Endometrial microvascular endothelial cells (primary cell): ENCODE results near the gene C5orf58.

DNA sequence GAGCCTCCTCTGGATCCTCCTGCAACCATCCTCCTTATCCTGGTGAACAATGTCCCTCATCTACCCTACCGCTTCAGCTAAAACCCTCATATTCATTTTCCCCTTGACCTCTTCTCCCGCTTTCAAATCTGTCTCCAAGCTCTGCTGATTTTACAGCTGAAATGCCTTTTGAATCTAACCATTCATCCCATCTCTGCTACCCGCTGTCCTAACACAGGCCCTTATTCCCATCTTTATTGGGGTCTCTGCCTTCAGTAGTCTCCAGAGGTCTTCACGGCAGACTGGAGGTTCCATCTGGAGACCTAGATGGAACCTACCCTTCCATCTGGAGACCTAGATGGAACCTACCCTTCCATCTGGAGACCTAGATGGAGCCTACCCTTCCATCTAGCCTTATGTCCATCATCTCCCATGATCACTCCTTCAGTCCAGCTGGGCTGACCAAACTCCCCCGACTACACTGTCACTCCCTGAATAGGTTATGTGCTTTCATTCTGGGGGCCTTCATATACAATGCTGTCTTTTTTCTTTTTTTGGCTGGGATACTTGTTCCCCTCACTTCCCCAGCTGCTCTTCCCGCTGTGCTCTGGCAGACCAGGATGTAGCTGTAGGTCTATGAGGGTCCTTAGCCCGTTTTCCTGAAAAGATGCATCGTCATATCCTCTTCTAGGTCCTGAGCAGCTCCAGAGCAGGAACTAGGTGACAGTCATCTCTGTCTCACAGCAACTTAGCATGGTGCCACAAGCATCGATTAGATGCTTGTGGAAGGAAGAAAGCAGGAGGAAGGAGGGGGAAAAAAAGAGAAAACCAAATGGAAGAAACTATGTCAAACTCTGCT, 253.5 kb downstream of the SLIT3 start:
- RAMPAGE, long total RNA, result no peak

DNA sequence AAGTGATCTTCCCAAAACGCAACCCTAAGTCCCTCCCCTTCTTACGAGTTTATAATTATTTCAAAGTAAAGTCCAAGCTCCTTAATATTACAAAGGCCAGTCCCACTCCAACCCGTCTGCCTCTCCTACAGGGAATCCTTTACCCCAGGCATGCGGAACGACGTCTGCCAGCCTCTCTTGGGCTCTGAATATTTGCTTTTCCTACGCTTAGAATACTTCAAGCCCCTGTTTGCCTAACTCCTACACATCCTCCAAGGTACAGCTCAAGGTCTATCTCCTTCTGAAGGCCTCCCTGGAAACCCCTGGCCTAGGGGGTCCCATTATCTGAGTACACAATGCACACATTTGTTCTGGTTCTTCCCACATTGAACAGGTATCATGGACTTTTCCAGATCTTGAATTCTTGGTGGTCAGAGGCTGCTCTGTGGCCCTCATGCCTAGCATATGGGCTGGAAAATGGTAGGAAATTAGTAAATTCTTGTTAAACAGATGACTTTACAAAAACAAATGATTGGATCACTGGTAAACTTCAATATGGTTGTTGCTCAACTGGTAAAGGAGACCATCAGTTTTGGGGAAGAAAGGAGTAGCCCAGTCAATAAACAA, 246.3 kb downstream of the SLIT3 start:
- RAMPAGE, long total RNA, result no peak

DNA sequence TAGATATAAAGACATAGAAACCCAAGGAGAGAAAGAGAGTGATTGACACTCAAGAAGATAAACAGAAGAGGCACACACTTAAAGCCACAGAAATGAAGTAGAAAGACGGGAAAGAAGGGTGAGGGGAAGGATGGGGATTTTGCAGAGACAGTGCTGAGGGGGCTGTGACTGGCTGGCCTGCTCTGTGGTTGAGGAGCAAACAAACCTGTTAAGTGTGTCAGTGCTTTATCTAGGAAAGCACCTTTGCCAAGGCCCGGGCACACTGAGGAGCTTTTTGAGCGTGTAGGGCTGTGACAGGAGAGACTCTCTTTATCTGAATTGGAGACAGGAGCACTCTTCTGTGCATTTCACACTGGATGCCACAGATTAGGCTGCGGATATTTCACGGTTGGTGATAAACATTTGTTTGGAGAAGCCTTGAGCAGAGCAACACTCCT, 109.1 kb downstream of the DOCK2 start:
- RAMPAGE, long total RNA, result no peak

DNA sequence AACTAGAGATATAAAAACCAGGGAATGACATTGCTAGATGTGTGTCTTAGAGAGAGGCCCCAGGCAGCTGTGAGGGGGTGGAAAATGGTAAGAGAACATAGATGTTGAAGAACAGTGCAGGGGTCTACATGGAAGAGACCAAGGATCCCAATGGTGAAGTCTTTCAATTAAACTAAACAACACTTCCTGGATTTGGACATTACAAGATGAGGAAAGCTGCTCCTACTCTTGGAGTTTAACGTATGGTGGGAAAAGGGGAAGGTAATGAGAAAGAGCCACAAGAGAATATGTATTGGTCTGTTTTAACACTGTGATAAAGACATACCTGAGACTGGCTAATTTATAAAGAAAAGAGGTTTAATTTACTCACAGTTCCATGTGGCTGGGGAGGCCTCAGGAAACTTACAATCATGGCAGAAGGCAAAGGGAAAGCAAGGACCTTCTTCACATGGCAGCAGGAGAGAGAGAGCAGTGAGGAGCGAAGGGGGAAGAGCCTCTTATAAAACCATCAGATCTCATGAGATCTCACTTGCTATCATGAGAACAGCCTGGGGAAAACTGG, 124.7 kb downstream of the INSYN2B start:
- RAMPAGE, long total RNA, result no peak

DNA sequence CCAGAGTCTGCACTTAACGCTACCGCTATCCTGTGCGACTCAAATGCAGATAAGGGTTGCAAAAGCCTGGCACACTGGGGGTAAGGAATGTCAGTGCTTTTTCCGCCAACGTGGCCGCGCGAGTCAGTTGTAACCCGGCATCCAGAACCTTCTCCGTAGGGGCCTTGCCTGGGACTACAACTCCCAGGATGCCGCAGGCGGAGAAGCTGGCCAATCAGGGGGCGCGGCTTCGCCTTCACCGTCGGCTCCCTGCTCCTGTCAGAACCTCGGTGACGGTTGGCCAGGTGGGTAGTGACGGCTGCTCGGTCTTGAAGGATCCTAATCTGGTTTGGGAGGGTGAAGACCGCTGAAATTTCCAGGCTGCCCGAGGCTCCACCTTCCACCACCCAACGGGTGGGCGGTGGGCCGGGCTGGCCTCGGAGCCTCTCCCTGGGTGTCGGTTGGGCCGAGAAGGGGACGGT, at the start of gene C5orf58:
Gene C5orf58 (plus strand): TSS at position 262 of the 461 bp plus-strand sequence.
- RAMPAGE, long total RNA, result no peak

DNA sequence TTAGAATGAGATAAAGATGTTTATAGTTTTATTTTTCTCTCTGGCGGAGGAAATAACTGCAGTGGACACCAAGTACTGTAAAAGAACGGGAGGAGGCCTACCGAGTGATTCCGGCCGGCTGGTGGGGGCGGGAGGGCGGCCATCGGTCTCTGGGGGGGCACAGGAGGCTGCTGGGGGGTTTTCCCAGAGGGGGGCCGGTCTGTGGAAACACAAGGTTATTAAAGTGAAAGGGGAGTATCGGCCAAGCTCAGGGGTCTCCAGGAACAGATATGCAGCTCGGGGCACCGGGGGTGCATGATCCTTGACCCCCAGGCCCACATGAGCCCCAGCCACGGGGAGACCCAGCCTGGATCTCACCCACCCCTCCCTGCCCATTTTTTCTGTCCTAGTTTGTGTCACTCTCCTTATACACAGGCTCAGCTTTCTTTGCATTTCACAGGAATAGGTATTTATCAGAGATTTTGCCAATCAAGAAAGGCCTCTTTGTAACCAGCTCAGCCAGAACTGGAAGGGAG, 29.2 kb downstream of the LCP2 start:
- RAMPAGE, long total RNA, result no peak

DNA sequence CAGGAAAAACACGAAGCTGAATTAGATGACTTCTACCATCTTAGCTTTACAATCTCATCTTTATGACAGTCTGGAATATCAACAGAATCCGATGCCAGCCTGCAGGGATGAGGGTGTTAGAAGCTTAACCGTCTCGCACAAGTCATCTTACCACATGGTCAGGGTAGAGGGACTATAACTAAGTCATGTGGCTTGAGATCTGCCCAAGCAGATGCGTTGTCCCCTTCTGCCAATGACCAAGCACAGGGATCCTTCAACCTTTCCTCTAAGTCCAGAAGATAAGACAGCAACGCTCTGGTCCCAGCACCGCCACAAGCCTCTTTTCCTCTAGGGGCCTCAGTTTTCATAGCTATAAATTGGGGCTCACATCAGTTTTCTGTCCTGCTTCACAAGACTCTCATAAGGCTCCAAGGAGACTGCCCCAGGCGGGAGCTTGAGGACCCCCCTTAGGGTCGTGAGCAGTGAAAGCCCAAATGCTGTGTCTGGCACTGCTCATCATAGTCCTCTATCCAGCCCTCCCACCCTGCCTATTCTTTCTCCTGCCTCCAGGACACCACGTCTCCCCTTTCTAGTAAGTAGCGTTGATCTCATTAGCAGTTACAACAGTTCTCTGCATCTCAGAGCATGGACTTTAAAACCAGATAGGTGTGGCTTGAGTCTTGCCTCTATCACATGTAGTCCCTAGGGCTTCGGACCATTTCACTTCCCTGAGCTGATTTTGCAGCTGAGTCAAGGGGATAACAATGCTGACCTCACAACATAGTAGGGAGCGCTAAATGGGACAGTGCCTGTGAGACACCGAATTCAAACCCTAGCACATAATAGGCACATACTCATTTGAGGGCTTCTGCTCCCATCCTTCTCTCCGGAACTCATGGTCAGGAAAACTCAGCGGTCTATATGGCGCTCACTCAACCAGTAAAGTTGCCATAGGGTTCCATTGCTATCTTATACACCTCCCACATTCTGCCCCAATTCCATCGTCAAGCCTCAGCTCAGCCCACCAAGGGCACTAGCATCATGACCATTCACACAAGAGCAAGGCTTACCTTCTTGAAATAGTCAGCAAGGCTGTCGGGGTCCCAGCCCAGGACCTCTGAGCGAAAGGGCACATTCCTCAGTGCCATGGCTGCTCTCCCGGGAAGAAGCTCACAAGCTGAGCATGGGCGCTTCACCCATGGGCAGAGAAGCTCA, 695 bp downstream of the LCP2 start:
- RAMPAGE, long total RNA, result no peak

DNA sequence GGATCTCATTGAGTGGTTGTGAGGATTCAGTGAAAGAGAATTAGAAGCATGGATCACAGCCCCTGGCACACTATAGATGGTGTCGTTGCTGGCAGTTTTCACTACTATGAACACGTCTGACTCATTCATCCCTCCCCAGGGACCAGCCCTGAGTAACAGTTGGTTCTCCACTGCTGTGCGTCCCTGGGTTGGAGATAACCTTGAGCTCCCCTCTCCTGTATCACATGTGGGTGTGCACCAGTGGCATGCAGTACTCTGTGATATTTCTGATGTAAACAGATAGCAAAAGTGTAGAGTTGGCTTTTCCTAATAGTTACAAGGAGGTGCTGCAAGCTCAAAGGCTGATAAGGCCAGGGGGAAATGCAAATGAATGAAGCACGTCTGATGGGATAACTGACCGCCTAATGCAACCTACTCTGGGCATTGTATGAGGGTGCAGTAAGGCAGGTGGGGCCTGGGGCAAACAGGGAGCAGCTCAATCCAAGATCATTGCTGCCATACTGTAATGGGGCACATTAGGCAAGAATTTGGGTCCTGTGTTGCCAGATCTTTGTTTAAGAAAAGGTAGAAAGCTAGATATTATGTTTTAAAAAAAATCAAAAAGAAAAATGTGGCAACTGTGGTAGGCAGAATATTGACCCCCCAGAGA, 8.9 kb upstream of the LCP2 start:
- RAMPAGE, long total RNA, result no peak

DNA sequence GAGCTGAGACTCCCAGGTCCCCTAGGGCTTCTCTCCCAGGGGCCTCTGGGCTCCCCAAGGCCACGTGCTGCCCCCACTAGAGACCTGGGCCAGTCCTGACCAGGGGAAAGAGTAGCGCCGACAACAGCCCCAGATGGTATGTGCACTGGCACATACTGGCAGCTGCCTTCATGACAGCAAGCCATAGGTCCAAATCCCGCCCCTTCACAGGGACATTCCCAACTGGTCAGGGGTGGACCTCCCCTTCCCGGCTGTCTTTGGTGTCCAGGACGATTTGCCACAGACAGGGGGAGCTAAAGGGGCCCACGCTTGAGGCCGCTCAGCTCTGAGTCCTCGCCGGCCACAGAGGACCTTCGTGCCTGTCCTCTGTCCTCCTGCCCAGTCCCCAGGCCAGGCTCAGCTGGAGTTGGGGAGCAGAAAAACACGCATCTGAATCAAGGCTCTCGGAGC, 127.9 kb downstream of the KCNIP1 start:
- RAMPAGE, long total RNA, result no peak

DNA sequence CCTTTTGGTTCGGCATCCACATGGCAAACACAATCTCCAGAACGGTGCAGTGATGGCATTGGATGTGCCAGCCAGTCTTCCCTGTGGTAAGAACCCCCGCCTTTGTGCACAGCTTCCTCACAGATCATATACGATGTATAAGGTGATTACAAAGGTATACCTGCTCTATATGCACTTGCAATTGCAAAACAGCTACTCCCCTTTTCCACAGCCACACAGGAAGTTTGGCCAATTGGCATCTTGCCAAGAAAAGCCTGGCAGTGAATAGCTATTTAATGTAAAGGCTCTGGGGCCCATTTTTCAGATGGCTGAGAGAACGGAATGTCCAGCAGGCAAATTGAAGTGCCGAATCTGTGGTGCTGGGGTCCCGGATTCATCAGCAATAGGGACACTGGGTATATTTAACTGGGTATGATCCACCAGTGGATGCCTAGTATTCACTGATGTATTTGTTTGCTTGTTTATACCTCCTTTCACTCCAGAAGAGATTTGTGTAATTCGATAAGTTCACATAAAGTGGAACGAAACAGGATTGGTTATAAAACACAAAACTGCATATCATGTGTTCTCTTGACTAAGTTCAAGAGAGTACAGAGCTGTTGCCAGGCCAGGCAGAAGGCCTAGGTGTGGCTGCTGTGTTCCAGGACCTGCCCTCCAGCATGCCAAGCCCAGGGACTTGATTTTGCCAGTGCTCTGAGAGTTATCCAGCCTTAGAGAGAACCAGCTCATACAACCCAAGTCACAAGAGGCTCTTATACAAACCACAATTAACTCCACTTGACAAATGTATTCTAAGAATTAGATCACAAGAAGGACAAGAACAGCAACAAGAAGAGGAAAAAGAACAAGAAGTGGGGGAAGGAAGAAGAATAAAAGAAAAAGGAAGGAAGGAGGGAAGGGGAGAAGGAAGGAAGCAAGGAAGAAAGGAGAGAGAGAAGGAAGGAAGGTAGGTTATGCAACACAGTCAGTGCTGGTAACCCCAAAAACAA, 27.6 kb upstream of the GABRP start:
- RAMPAGE, long total RNA, result no peak

DNA sequence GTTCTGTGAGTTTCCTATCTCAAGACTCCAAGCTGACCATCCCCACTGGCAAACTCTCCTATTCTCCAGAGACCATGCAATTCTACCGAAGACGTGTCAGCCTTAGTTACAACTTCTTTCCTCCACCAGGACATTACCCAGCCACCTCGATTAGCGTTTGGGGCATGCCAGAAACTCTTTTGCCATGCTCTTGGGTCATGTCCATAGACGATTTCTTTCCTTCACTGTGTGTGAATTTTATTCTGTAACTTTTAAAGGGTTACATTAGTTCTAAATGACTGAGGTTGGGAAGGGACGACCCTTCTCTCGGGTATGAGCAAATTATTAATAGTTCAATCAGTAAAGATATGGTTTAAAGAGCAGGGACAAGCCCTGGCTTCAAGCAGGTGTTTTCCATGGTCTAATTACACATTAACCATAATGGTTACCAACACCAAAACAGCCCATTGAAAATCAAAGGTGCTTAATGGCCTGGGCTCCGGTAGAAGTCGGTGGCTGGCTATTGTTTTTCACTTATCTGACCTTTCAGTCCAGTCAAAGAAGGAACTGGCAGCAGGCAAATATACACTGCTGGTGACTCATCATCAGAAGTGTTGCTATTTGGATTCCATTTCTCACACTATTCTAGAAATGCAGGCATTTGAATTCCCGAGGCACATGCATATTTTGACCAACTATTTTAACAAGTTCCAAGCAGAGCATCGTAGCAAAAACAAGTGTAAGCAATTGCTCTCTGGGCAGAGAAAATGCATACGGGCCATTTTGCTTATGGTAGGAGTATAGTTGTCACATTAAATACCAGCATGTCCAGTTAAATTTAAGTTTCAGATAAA, 26.5 kb upstream of the GABRP start:
- RAMPAGE, long total RNA, result no peak

- RAMPAGE, long total RNA, result no peak
Observed at GRCh38 chr5:170782243-170783019, 1.1 kb upstream of the GABRP start.

DNA sequence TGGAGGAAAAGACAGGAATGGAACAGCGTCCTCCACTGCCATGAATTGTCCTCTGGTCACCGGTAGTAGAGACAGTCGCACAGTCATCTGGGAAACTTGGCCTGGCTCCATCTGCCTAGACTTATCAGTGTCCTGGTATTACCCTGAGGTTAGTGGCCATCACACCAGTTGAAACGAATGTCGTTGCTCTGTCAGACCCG, 8.2 kb downstream of the TLX3 start:
- RAMPAGE, long total RNA, result no peak

- RAMPAGE, long total RNA, result no peak
Observed at GRCh38 chr5:171596032-171597062, 176.9 kb downstream of the FGF18 start.

DNA sequence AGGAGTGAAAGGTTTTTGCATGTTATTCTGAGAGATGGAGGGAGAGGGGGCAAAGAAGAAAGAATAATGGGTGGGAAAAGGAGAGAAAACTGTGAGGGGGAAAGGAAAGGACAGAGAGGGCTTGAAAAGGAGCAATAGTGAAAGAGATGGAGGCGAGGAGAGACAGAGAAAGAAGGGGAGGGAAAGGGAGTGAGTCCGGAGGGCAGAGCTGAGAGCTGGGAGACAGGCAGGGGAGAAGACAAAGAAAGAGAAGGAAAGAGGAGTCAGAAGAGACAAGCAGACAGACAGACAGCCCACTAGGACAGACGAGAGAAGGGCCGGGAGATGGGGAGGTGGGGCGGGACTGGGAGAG, 141.4 kb upstream of the SMIM23 start:
- RAMPAGE, long total RNA, result no peak

- RAMPAGE, long total RNA, result no peak
Observed at GRCh38 chr5:171667612-171668431, 117.8 kb upstream of the SMIM23 start.

- RAMPAGE, long total RNA, result no peak
Observed at GRCh38 chr5:171839940-171840585, 54.4 kb downstream of the SMIM23 start.

DNA sequence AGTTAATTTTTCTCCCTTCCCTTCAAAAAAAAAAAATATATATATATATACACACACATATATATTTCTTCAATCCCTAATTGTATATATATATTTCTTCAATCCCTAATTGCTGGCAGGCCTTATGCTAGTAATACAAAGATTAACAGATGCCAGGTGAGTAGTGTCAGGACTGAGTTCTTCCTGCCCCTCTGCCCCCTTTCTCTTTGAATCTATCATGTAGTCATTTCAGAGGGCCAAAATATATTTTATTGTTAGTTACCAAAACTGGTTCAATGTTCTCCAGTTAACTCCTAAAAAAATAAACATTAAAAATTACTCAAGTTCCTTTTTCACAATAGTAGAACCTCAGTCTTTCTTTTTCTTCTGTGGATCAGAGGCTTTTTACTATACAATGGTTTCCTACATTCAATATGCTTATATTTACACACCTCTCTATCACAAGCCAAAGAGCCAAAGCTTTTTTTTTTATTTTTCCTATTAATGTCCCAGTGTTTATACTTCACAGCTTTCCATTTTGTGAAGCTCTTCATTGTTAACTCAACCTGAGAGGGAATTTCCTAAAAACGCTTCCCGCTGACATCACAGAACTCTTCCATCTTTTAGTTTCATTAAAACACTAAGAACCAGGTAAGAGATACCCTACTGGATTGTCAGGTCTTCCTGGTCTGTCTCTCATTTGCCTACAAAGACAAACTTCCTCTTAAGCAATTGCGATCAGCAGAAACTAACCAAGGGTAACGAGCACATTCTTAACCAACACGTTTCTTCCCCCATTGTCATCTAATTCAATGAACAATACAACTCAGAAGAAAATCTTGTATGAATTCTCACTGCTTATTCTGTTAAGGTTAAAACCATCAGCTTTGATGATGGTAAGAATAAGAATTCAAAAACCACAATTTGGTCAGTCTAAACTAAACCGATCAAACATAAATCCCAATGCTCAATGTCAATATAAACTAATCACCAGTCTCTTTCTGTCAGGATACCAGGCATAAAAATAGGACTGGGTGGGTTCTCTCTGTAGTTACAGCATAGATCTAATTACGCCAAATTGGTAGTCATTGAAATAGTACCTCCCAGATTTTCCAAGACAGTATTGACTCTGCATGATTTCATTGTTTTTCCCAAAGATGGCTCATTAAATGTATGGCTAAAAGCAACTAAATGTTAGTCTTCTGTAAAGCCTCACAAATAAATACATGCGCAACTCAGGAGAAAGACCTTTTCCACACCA, 6.7 kb downstream of the FBXW11 start:
- RAMPAGE, long total RNA, result no peak

DNA sequence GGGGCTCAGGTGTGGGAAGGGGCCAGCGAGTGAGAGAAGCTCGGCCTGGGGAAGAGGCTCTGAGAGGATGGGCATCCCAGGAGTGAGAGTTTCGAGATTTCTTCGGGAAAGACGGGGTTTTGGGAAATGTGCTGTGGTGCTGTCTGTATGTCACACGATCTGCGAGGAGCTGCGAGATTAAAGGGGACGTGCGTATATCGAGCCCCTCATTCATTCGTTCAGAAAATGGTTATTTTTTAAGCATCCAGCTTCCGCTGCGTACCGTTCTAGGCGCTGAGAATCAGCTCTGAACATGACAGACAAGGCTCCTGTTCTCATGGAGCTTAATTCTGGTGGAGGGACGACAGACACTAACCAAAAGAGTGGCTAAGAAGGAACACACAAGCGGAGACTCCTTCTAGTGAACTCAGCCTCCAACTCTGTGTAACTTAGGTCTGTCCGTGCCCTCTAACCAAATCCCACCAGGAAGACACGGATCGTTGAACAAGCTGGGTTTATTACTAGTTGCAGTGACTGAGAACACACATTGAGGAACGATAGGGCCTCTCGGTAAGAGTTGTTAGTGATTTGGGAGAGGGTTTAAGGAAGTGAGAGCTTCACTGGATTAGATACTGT, 820 bp upstream of the FBXW11 start:
- RAMPAGE, long total RNA, result no peak

DNA sequence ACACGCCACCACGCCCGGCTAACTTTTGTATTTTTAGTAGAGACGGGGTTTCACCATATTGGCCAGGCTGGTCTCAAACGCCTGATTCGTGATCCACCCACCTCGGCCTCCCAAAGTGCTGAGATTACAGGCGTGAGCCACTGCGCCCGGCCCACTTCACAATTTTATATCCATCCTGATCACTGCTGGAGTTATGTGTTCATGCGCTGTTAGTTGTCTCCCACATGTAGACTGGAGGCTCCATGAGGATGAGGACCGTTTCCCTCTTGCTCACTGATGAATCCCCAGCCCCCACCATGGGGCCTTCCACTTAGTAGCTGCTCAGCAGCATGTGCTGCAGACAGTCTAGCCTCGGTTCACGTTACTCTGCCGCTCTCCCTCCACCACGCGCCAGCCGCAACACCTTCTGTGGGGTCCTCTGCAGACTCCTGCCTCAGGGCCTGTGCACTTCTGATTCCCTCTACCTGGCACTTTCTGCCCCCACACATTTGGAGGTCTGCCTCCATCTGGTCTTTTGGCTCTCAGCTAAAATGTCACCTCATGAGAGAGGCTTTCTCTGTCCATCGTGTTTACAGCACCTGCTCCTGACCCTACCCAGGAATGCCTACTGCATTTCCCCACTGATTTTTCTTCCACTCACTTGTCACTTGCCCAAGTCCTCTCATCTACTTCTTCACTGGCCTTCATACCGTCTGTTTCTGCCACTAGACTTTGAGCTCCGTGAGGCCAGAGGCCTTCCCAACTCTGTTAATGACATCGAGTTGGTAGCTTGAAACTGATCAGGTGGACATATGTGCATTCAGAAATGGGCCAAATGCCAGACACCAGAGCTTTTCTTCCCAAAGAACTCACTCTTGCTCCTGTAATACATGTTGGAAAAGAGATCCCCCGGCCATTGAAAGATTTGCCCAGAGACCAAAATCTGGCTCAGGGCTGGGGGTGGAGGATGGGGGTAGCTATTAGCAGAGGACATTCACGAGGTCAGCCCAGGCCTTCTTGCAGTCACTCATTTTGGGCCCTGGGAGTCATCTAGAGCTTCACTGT, 36.2 kb downstream of the STK10 start:
- RAMPAGE, long total RNA, result no peak